Mammary microvascular endothelial cell (primary cell): ENCODE data around the genes EXOSC5 and CEACAM5.

GRCh38 chr19:41325869-41326737, 16.1 kb downstream of the CCDC97 start:
- RAMPAGE, long total RNA: no peak

DNA sequence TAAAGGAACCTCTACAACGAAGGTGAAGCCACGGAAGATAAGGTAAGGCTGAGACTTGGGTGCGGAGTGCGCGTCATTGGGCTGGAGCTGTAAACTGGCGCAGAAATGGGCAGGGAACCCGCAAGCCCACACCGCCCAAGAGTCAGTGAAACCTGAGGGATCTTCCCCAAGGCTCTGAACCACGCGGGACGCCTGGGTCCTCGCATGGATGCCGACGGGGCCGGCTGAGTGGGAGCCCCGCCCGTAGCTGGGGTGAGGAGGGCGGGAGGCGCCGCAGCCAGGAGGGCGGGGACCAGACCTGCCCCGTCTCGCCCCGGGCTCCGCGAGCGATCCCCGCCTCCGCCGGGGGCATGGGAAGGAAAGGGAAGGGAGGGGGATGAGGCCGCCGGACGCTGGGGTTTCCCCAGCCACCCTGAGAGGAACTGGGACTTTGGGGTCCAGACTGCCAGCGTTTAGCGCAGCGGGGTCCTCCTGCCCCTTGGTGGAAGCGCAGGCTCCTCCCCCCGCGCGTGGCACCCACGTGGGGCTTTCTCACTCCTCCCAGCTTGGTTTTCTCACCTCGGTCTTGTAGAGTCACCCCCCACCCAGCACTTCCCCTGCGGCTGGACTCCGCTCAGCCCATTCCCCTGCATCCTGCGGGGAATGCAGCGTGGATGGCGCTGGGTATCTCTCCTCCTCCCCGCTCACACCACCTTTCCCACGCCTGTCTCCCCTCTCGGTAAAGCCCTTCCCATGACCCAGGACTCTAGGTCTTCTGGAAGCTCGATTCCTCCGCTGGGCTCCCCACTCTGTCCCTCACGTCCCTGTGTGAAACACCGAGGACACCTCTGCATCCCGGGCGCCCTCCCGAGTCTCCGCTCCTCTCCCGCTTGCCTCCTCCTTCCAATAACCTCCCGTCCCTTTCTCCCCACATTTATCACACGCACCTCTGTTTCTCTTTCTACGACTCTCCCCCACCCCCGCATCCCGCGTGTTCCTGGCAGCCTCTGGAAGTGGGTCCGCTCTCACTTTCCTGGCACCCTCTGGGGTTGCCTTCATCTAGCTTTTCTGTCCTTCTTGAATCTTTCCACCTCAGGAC, 2.2 kb downstream of the TGFB1 start:
- RAMPAGE, long total RNA: no peak

DNA sequence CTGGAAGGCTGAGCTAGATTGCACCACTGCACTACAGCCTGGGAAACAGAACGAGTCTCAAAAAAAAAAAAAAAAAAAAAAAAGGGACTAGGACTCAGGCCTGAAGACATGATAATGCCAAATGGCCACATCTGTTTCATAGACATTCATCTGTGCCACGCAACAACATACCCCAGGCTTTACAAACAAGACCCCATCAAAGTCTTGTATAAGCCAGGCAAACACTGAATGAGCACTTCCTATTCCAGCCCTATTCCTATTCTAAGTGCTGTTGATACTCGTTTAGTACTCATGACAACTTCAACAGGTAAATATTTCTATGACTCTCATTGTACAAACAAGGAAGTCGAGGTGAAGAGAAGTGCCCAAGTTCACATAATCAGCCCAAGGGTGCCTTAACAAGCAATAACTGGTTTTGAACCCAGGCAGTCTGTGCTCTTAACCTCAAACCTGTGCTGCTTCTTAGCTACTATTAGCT, 1.6 kb downstream of the B9D2 start:
- RAMPAGE, long total RNA: no peak

DNA sequence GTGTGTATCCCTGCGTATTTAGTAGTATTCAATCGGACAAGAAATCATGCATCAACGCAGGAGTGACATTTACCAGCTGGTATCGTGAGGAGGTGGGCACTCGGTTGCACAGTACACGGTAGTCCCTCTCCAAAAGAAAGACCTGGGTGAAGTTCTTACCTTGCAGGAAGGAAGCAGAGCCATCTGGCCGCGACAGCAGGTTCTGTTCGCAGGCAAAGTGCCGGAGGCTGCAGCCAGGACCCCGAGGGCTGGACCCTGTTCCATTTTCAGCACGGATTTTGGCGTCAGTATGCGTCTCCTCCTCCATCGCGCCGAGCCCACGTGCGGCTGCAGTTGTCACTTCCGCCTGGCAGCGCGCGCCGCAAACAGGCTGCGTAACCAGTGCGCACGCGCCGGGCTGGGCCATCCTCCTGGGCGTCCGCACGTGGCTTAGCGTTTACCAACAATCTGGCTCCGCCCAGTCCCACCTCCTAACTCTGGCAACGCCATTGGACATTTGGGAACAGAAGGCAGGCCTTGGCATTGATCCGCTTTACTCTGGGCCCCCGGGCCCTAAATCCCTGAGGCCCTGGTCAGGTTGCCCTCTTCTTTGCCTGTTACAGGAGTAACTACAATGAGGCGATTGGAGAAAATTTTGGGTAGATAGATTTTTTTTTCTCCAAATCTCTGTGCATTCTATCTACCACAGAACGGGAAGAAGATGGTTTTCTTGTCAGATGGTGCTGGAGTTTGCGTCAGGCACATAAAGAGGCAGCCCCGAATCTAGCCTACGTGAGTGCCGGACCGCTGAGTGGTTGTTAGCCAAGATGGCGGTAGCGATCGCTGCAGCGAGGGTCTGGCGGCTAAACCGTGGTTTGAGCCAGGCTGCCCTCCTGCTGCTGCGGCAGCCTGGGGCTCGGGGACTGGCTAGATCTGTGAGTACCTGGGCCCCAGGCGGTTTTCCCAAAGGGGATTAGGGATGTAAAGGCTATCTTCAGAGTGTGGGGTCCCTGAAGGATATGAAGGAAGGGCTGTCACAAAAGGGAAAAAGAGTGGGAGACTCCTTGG, at the start of gene EXOSC5:
TSS of gene EXOSC5 (minus strand) at position 338 of the 1,047 bp plus-strand sequence.
- RAMPAGE, long total RNA: start-site peak on the minus strand centred at position 324 of the sequence, 23 bp wide, 316 and 34 reads in 2 replicates; start-site peak on the plus strand centred at position 803 of the sequence, 8 bp wide, 101 and 79 reads in 2 replicates

DNA sequence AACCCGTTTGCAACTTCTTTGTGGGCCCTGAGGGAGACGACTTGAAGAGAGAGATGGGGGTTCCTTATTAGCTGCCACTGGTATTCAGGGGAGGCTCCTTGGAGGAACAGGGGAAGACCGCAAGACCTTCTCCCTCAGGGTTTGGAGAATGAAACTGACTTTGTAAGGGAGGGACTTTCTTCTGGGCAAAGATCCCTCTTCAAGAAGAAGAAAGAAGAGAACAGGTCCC, 439 bp downstream of the BCKDHA start:
- RAMPAGE, long total RNA: no peak

- RAMPAGE, long total RNA: no peak
These were observed 3.9 kb downstream of the BCKDHA start for GRCh38 chr19:41401431-41402042.

DNA sequence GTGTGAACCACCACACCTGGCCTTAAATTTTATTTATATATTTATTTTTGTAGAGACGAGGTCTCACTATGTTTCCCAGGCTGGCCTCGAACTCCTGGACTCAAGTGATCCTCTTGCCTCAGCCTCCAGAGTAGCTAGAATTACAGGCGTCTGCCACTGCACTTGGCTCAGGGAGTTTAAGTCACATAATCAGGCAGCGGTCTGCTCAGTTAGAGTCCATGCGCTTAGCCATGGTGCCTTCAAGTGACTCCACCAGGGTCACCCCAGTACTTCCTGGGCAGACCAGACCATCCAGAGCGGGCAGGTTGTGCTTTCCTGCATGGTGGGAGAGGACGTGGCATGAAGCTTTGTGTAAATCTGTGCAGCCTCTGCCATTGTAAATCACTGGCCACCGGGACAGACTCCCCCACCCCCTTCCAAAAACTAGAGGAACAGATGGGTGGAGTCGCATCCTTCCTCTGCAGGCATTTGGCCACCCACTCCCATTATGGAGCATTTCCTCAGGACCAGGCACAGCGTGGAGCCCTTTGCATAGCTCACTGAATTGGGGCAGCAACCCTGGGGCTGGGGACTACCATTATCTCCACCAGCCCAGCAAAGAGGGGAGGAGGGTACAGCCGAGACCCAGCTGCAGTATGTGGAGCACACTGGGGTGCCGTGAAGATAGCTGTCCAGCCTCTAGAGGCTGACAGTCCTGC, 8.1 kb downstream of the BCKDHA start:
- RAMPAGE, long total RNA: no peak

- RAMPAGE, long total RNA: no peak
These were observed 54.0 kb upstream of the CEACAM21 start for GRCh38 chr19:41521842-41522552.

GRCh38 chr19:41708188-41708920, at the start of gene CEACAM5:
Gene CEACAM5, plus strand, starts transcription at chr19:41708626.
- RAMPAGE, long total RNA: no peak

DNA sequence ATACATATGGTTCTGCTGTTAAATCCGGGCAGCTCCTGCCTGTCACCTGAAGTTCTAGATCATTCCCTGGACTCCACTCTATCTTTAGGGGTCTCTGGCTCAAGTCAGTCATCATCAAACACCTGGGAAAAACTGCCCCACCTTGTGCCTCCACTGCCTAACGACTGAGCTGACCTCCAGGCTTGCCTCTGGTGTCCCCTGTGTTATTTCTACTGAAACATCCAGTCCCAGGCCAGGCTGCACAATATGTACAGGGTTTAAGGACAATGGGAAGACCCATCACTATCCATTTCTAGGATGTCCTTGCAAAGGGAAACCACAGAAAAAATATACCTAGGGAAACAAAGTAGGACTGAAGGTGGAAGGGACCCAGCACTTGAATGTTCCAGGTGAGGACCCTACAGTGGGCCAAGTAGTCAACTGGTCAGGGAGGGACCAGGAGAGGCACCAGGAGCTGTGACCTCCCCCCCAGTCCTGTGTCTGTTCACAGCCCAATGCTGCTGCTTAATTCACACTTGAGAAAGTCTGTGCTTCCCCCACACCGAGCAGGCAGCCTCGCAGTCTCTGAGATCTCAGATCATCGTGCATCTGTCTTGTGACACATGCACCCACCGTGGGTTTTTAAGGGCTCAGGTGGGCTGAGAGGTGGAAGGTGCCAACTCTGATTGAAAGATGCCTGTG, 6.0 kb downstream of the CEACAM5 start:
- RAMPAGE, long total RNA: no peak

DNA sequence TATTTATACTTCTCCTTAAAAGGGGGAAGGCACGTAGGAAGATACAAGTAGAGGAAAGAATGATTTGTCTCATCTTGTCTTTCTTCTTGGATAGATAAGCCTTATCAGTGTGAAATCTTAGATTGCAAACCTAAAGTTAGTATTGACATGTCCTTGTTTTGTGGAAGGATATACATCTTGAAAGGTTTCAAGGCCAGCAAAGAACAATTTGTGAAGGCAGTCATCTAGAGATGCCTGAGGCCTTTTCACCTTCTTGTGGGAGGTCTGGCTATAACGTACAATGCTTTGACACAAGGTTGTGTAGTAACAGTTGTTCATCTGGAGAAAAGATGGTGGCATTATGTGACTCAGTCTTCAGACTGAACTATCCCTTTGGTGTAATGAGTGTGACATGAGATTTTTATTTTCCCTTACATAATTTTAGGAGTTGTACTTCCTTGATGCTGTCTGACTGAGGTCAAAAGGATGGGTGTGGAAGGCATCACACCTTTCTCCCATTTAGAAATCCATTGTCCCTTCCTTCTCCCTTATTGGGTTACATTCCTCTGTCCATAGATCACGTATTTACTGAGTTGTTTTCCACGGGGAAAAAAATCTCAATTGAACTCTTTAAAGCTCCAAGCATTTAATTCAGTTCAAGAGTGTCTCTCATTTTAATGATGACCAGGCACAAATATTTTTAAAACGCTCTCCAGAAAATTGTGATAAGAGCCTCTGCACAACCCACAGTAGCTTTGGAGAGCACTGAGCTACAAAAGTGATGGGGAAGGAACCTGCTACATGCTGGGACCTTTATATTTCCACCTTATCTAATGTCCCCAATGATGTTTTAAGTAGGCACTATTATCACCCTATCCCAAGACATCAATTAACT, 14.4 kb upstream of the CEACAM6 start:
- RAMPAGE, long total RNA: no peak

GRCh38 chr19:41801745-41802504, 5.5 kb downstream of the CEACAM3 start:
- RAMPAGE, long total RNA: no peak

- RAMPAGE, long total RNA: no peak
These were observed 5.0 kb upstream of the CD79A start for GRCh38 chr19:41871671-41872793.

DNA sequence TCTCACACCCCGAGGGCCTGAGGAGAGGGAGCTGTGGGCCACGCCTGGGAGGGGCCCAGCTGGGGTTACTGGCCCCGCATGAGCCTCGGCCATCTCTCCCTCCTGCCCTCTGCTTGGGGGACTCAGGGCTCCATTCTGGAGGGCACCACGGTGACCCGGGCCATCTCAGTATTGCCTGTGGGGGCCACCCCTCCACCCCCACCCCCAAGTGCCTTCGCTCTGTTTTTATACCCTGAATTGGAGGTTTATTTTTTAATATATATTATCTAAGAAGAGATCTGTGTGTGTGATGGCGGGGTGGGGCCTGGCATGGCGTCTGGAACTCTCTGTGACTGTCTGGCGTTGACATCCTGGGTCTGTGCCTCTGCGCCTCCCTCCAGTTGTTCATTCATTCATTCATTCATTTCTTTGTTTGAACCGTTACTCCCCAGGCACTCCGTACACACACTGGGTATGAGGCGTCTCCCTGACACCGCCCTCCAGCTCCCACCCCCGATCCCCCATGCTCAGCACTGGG, 21.0 kb downstream of the ERFL start:
- RAMPAGE, long total RNA: no peak

GRCh38 chr19:41908362-41908699, 19.9 kb downstream of the ERFL start:
- RAMPAGE, long total RNA: no peak

GRCh38 chr19:41910069-41910945, 17.9 kb downstream of the ERFL start:
- RAMPAGE, long total RNA: no peak

DNA sequence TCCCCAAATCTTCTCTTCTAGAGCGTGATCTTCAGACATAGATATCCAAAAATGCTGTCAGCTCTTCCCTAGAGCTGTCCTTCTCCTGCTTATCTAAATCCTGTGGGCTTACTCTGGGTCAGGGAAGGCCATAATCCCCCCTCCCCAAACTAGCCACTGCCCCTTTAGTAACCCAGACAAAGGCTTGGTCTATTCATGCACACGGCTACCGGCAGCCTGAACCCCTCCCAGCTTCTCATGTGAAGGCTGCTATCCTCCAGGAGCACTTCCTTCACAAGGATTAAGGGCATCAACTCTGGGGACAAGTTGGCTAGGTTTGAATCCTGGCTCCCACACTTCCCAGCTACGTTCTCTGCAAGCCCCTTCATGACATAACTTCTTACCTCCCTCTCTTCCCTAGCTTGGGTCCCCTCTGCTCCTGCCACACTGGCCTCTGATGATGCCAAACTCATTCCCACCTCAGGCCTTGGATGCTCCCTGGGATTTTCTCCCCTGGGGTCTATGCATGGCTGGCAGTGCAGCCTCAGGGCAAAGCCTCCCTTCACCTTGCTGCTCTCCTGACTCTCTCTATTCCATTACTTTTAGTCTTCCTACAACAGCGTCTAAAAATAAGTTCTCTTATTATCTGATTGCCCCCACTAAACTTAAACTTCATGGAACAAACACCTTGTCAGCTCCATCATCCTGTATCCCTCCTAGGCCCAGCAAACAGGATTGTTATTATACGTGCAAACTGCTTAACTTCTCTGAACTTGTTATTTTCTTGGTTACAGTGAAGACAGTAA, 1.7 kb downstream of the DEDD2 start:
- RAMPAGE, long total RNA: no peak

GRCh38 chr19:42252137-42252588, 2.8 kb downstream of the ERF start:
- RAMPAGE, long total RNA: no peak

- RAMPAGE, long total RNA: no peak
These were observed 2.8 kb downstream of the CIC start for GRCh38 chr19:42271518-42272639.

DNA sequence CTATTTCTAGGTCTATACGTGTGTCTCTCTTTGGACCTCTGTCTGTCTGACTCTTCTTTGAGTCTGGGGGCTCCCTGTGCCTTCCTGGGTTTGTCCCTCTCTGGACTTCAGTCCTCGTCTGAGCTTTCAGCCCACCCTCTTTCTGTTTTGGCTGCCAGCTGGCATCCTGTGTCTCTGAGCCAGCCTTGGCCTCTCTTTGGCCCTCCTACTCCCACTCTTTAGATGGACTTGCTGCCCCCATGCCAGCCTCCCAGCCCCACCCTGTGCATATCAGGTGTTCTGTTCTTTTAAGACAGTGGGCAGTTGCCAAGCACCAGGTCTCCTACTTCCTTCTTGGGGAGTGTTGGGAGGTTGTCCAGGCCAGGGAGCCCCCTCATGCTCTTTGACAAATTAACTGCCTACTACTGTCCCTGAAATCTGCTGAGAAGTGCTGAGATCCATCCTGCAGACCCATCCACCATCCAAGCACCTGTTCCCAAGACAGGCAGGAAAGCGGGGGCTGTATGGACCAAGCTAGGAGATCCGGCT, 9.4 kb downstream of the CIC start:
- RAMPAGE, long total RNA: no peak